Paraaortic lymph node (tissue), 1 donor: ENCODE results near the genes CTSC and C11orf97.

DNA sequence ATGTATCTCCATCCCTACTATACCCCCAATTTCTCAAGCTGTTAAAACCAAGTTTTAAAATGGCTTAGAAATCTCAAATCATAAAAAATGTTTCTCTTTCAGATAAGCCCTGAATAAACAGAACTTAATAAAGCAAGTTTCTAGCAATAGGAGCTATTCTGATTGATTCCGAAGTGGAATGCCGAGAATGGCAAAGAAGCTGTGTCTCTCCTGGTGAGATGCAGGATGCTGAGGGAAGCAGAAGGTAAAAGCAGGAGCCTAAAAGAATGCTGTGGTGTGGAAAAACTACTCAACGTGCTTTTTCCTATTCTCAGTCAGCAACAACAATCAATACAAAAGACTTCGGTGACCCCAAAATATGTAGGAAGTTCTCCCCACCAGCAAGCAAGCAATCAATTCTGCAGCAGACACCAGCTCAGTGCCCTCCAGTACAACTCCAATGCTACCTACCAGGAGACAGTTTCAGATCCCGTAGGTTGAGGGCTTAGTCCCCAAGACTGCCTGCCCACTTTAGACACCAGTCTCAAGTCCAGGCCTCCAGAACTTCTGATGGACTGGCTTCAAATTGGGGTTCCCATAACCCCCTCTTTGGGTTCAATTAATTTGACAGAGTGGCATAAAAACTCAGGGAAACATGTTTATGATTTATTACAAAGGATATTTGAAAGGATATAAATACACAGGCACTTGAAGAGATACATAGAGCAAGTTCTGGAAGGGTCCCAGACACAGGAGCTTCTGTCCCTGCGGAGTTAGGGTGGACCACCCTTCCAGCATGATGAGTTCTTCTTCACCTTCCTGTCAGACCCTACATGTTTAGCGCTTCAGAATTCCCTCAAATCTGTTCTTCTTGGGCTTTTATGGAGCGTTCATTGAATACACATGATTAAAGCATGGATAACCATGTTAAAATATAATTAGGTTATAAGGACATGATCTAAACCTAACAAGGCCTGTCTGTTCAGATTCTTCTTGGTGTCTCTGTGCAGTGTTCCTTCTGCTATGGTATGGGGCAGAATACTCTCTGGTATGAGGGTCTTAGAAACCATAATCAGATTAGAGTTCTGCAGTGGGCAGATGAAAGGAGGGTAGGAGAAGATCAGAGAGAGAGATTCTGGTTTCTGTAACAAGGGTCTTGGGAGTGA lies 6.4 kb downstream of the CTSC start:
- PRO-cap = no peak

GRCh38 chr11:88337077-88338305 lies at the start of gene CTSC:
CTSC (minus strand) TSS chr11:88337736.
- PRO-cap = bidirectional peak, plus-strand start at chr11:88337851, minus-strand start at chr11:88337736

DNA sequence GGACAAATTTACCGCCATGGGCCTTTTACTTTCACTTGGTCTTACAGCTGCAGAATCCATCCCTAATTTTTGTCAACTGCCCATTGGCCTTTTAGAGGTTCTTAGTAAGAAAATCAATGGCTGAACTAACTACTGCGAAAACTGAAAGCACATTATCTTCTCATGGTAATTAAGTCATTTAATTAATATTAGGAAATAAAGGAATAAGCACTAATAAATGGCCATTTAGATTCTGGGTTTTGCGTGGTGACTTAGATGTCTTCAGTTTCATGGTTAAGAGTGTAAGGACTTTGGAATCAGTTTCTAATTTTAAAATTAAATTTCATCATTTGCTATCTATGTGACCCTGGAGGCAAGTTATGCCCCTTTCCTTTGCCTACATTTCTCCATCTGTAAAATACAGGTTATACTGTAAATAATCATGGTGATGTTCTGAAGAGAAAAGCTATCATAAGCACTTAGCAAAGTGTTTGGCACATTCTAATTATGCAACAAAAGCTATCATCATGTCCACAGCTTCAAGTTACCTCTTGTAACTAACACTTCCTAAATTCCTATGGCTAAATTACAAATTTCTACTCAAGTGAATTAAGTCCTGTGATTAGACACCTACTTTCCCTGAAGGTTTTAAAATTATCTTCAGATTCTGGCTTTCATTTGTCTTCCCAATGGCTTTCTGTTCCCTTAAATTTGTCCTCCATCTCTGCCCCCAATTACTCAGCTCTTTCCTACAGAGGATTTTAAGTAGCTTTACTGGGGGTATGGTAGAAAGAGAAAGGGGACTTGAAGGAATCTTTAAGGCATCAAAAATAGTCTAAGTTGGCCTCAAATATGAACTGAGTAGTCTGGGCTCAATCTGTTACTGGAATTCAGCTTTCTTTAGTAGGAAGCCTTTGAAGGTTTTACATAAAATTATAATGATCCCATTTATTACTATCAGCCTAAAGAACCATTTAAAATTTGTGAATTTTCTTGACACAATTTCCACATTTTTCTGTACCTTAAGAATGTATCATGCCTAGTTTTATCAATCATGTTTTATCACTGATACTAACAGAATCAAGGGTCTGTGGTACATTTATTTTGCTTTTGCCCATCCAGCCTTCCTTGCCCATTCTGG lies 26.3 kb downstream of the CHORDC1 start:
- PRO-cap = no peak

GRCh38 chr11:92226056-92226618 lies 1.5 kb downstream of the FAT3 start:
- PRO-cap = no peak

GRCh38 chr11:92915445-92916005 lies 53.9 kb upstream of the MTNR1B start:
- PRO-cap = no peak

GRCh38 chr11:93537750-93538329 lies 5.4 kb downstream of the SMCO4 start:
- PRO-cap = no peak

DNA sequence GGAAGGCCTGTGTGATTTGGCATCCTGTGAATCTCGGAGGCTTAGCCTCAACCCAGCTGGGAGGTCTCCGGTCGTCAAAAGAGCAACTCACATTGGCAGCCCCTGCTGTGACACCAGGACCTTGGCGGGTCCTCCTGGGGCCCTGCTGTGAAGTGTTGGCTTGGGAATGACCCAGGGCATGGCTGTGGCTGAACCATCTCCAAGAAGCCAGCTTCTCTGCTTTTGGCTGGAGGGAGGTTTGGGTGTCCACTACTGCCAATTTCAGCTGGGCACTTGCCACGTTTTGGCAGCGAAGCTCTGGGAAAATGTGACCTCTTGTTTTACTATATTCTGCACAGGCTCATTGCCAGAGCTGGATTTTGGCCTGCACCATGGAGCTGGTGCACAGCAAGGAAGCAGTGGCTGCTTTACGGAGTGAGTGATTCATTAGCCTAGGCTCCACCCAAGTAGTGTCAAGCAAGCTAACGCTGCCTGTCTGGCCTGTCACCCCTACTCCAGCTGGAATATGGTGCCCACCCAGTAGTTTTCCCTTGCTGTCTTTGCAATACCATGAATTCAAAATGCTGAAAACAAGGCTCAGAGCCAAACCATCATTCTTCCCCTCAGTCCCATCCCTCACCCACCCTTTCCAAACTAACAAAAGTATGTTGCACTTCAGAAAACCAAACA lies 24.3 kb upstream of the SMCO4 start:
- PRO-cap = no peak

DNA sequence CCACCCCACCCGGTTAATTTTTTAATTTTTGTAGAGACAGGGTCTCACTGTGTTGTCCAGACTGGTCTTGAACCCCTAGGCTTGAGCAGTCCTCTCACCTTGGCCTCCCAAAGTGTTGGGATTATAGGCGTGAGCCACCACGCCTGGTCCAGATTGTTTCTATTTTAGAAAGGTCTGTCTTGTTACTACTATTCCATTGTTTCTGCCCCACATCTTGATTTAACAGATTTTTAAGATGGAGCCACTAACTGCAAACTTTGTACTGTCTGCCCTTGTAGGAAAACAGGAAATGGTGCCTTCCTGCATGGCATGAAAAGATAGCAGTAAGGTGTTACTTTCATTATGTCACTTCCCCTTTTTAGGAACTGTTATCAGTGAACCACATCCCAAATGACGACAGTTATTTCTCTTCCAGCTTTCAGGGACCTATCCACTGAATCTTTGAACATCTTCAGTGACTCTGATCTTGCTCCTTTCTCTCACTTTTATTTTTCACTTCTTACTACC lies 23.2 kb downstream of the TAF1D start:
- PRO-cap = bidirectional peak, plus-strand start at position 399 of the sequence, minus-strand start at position 284 of the sequence

- PRO-cap = no peak
Observed at GRCh38 chr11:93744661-93745868, 3.6 kb downstream of the C11orf54 start.

DNA sequence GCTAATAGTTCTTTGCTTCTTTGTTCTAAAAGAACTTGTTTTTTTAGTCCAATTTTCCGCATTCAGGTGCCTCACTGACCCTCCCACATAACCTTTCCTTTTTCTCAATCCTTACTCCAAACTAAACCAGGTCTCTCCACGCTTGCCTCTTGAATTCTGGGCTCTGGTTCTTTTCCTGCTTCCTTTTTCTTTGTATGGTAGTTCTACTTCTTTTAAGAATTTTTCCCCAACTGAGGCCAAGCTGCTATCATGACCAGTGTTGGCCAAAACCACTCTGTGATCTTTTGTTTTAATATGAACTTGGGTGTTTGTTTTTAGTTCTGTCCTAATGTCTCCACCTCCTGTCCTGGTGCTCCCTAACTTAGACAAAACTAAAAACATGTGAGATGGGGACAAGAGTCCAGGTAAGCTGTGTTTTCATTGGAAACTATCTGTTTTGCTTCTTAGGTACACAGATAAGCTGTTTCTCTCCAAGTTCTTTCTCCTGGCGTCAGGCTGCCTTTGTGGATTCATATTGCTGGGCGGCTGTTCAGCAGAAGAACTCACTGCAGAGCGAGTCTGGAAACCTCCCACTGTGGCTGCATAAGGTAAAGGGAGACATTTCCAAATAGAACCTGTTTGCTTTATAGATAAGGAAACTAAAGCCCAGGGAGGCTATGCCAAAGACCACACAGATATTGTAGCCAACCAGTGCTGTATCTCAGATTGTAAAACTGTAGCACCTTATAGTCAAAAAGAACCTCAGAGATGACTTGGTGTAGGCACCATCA lies 24.6 kb downstream of the PANX1 start:
- PRO-cap = no peak

- PRO-cap = no peak
Observed at GRCh38 chr11:94200796-94201663, 72.4 kb downstream of the PANX1 start.

GRCh38 chr11:94428862-94429251 lies 27.6 kb upstream of the GPR83 start:
- PRO-cap = unidirectional peak, plus-strand start at chr11:94429058

GRCh38 chr11:94512237-94512968 lies at the start of gene C11orf97:
C11orf97 (plus strand) TSS chr11:94512461.
- PRO-cap = no peak

- PRO-cap = no peak
Observed at GRCh38 chr11:94647681-94648482, 80.7 kb downstream of the PIWIL4 start.

DNA sequence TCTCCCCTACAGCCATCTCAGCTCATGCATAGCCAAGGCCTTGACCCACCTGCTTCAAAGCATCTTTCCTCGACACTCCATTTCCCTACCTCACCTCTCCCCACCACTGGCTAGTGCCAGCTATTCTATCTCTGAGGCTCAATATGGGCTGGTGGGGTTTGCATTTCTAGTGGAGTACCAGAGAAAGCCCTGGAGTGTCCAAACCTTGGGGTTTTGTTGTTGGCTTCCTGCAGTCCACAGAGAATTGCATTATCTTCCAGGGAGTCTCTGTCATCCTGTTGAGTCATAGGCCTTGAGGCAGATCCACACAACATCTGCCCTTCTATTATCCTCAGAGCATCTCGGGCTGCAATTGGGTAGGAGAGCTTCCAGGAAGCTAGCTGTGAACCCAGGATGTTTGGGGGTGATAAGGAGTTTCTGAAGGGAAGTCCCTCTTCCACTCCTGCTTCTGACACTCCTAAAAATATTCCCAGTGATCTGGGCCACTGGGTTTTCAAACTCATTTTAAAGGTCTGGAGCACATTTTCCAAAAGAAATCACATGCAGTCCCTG lies 36.1 kb upstream of the AMOTL1 start:
- PRO-cap = no peak

GRCh38 chr11:94788467-94788900 lies 20.3 kb downstream of the AMOTL1 start:
- PRO-cap = no peak

DNA sequence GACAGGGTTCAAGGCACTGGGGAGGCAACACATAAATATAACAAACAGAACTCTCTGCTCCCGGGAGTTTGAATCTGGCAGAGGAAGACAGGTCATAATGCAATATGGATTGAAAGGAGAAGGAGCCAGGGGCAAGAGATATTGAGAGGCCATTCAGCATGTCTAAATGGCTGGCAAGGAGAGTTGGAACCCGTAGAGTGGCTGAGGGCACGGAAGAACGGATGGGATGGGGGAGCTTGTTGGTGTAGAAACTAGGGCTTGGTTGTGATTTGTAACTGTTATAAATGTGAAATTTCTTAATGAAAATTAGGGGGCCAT lies 28.2 kb downstream of the AMOTL1 start:
- PRO-cap = no peak

GRCh38 chr11:94938285-94938799 lies 35.0 kb downstream of the CWC15 start:
- PRO-cap = no peak

DNA sequence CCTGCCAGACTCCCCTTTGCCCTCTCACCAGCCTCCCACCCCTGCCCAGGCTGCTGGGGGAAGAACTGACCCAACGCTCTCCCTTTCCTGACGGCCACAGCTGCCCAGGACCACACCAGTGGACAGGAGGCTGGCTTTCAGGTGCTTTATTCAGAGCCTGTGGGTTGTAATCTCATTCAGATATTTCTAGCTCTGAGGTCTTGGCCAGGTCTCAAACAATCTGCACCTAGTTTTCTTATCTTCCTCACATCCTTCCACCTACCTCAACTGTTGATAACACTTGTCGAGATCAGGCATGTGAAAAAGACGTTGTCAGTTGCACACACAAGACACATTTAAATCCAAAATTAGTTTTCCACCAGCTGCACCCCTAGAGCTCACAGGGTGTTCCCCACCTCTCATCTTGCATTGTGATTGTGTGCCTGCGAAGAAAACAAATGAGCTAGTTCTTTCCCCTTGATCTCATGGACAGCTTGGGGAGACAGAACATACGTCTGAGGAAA lies 1.6 kb downstream of the ENDOD1 start:
- PRO-cap = no peak

DNA sequence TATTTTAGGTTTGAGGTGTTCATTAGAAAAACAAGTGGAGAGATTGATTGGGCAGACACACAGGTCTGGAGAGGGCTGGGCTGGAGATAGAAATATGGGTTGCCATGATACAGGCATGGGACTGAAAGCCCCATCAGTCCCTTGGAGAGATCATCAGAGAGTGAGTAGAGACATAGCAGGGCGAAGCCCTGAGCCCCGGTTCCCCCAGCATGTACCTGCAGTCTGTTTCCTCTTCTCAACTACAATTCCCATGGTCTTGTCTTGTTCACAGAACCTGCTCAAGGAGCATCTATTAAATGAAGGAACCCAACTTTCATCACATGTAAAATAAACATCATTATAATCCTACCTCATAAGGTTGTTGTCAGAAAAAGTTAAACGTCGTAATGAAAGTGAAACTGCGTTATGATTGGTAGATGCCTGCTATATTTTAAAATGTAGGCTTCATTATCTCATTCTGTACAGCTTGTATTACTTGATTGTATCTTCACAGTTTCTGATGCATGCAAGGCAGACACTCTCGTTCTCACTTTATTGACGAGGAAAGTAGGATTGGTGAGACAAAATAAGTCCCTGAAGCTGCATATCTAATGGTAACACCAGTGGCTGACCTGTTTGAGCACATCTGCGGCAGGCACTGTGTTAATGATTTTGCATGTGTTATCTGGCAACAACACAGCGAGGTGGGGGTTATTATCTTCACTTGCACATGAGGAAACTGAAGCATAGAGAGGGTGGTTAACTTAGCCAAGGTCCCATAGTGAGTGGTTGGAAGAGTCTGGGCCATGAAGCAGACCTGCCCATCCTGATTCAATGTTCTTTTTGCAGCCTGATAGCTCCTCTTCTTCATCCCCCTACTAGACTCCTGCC lies 63.5 kb downstream of the ENDOD1 start:
- PRO-cap = no peak